Thyroid gland (tissue), 7 donors: ENCODE results near the genes ACSBG1 and DNAJA4.

GRCh38 chr15:78133813-78134235 is 2.6 kb upstream of the CIB2 start:
- PRO-cap, 2 experiments = no peak in any of the 2 experiments
- RAMPAGE, long total RNA, 5 experiments = no peak in any of the 5 experiments

DNA sequence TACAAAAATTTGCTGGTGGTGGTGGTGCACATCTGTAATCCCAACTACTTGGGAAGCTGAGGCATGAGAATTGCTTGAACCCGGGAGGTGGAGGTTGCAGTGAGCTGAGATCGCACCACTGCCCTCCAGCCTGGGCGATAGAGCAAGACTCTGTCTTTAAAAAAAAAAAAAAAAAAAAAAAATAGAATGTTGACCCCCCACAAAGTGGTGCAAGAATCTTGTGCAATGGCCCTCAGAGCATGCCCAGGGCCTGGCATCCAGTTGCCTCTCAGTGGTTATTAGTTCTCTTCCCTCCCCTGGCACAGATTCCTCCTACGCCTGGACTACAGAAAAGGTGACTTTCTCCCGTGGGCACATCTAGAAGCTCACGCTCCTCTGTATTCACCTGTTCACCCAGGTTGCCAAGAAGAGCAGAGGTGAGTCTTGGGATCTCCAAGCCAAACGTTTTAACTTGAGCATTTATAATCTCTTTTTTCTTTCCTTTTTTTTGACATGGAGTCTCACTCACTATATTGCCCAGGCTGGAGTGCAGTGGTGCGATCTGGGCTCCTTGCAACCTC is 36.7 kb downstream of the ACSBG1 start:
- PRO-cap, 2 experiments = no peak in any of the 2 experiments
- RAMPAGE, long total RNA, 5 experiments = no peak in any of the 5 experiments

- PRO-cap, 2 experiments = no peak in any of the 2 experiments
- RAMPAGE, long total RNA, 5 experiments = no peak in any of the 5 experiments
Observed at GRCh38 chr15:78234299-78234987, at the start of gene ACSBG1. Gene ACSBG1 (minus strand): TSS chr15:78234565.

GRCh38 chr15:78263983-78264969 is at the start of gene DNAJA4:
Gene DNAJA4 (plus strand): TSS chr15:78264562.
- PRO-cap, 2 experiments = peak in 2 of 2 experiments; most common plus-strand start chr15:78264562 (in 2); most common minus-strand start chr15:78264477 (in 2)
- RAMPAGE, long total RNA, 5 experiments = start-site peak on the plus strand in 1 of 5 experiments, at chr15:78264676-78264688 at its widest, 29 reads per replicate

GRCh38 chr15:78316162-78317251 is 17.1 kb upstream of the SKIC8 start:
- PRO-cap, 2 experiments = no peak in any of the 2 experiments
- RAMPAGE, long total RNA, 5 experiments = no peak in any of the 5 experiments

- PRO-cap, 2 experiments = no peak in any of the 2 experiments
- RAMPAGE, long total RNA, 5 experiments = no peak in any of the 5 experiments
Observed at GRCh38 chr15:78507794-78508169, 405 bp downstream of the HYKK start.

DNA sequence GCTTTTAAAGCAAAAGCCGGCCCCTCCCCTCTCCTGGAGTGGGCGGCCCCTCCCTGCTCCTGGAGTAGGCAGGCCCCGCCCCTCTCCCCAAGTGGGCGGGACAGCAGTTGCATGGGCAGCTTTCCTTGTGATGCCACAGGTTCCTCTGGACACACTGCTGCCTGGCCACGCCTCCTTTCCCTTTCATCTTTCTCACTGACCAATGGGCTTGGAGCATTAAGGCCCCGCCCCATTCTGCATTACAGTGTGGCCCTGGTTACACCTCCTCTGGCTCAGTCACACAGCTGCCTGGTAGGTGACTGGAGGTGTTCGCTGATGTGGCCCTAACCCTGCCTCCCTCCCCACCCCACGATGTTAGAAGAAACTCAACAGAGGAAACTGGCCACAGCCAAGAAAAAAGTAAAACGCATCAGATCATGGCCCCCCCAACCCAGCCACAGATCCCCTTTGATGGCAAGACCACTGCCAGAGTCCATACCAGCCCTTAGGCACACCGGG is 84.4 kb downstream of the ADAMTS7 start:
- PRO-cap, 2 experiments = no peak in any of the 2 experiments
- RAMPAGE, long total RNA, 5 experiments = no peak in any of the 5 experiments

- PRO-cap, 2 experiments = no peak in any of the 2 experiments
- RAMPAGE, long total RNA, 5 experiments = no peak in any of the 5 experiments
Observed at GRCh38 chr15:78881802-78882229, 9.1 kb downstream of the MORF4L1 start.

DNA sequence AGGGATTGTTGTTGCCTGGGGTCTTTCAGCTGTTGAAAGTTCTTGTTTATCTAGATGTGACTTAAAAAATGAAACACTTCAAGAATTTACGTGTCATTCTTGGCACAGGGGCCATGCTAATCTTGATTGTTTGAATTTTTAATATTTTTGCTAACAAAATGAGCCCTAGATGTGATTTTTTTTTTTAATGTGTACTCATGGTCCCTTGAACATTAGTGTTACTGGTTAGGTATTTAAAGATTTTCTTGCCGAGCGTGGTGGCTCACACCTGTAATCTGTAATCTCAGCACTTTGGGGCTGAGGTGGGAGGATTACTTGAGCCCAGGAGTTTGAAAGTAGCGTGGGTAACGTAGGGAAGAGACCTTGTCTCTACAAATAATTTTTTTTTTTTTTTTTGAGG is 26.1 kb downstream of the MORF4L1 start:
- PRO-cap, 2 experiments = no peak in any of the 2 experiments
- RAMPAGE, long total RNA, 5 experiments = no peak in any of the 5 experiments

DNA sequence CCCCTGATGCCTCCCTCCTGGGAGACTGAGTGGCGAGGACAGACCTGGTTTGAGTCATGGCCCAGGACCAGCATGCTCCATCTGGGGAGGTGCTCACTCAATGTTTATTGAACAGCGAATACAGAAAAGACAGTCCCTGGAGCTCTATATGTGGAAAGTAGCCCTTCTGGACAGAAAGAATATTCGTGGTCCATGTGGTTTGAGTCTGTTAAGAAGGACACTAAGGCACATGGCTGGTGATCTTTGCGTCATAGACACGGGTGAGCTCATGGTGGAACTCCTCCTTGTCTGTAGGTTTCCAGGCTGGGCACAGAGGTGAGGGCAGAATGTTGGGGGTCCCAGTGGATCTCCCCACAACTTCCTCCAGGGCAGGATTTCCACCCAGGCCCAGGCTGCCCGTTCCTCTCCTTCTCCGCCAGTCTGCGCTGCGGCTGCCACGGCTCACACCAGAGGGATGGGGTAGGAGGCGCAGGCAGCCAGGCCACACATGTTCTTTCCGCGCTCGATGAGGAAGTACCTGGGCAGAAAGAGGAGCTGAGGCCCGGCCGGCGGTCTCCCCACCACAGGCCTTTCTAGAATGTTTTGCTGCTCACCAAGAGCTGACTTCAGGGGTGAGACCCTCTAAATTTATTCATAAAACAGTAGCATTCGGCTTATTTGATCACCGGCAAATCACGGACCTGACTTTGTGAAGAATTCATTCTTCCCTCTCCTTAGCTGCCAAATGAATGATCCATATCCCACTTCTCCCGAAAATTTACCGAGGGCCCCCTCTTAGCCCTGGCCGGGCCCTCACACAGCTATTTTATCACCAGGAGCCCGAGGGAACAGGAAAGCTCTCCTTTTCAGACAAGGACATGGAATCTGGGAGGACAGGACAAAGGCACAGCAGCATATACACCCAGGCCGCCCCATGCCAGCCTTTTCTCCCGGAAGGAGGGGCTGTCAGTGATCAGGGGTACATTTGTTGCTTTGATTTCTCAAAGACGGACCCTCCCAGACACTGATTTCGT is 22.9 kb downstream of the CTSH start:
- PRO-cap, 2 experiments = no peak in any of the 2 experiments
- RAMPAGE, long total RNA, 5 experiments = no peak in any of the 5 experiments

GRCh38 chr15:78950255-78950734 is 5.4 kb upstream of the CTSH start:
- PRO-cap, 2 experiments = no peak in any of the 2 experiments
- RAMPAGE, long total RNA, 5 experiments = no peak in any of the 5 experiments

GRCh38 chr15:79136532-79136731 is 45.9 kb upstream of the RASGRF1 start:
- PRO-cap, 2 experiments = no peak in any of the 2 experiments
- RAMPAGE, long total RNA, 5 experiments = no peak in any of the 5 experiments

DNA sequence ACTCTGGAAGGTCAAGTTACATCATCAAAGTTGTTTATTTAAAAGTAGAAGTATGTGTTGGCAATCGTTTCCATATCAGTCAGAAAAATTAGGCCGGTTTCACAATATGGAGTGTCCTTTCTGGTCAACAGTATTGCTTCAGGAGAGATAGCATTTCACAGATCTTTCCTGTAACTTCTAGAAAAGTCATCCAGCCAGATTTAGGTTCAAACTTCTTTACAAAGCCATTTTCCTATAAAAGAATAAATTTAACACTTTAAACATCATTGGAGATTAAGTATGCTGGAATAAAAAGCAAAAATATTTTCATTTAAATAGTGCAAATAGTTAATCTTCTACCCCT is 10.1 kb downstream of the BCL2A1 start:
- PRO-cap, 2 experiments = no peak in any of the 2 experiments
- RAMPAGE, long total RNA, 5 experiments = no peak in any of the 5 experiments

DNA sequence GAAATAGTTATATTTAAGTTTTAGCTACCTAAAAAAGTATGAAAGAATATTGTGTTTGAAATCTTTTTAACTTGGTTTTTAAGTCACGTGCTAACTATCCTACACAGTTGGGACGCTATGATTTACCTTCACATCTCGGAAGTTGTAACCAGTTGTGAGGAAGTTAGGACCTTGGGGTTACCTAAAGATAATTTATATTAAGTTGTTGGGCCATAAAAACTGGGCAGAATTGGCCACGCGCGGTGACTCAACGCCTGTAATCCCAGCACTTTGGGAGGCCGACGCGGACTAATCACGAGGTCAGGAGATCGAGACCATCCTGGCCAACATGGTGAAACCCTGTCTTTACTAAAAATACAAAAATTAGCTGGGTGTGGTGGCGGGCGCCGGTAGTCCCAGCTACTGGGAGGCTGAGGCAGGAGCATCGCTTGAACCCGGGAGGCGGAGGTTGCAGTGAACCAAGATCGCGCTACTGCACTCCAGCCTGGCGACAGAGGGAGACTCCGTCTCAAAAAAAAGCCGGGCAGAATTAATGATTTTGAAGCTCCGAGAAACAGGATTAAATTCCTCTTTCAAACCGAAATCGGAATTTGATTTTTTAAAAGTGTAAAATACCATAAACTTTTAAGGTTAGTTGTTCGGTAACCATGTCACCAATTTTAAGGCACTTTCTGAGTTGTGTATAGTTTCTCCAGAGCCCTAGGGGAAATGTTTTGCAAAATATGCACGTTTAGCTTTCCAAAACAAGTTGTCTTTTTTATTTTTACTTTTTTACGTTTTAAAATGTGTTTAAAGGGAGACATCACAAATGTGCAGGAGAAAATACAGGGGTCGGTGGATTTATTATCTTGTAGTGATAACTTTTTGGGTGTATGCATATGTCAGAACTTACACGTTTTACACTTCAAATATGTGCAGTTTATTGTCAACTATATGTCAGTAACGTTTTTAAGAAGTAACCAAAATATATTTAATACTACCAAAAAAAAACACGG is 1.2 kb downstream of the ZFAND6 start:
- PRO-cap, 2 experiments = no peak in any of the 2 experiments
- RAMPAGE, long total RNA, 5 experiments = no peak in any of the 5 experiments

DNA sequence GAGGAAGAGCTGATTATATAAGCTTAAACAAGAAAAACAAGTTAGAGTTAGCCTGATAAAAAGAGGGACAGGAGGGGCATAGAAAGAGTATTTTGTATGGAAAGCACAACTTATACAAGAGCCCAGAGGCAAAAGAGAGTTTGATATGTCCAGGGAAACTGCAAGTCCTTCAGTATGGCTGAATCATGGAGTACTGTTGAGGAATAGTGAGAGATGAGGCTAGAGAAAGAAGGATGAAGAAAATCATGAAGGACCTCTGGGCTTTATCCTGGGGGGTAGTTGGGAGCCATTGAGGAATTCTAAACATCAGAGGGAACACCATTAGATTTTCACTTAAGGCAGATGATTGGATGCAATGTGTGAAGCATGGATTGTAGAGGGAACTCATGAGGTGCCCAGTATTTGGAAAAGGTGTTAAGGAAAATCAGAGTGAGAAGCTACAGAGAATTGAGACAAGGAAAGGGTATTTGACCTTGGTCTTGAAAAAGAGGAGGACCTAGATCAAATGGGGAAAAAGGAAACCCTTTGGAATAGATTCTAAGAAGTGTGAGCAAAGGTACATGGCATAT is 22.9 kb upstream of the FAH start:
- PRO-cap, 2 experiments = no peak in any of the 2 experiments
- RAMPAGE, long total RNA, 5 experiments = no peak in any of the 5 experiments

GRCh38 chr15:80178856-80179885 is 26.4 kb downstream of the FAH start:
- PRO-cap, 2 experiments = no peak in any of the 2 experiments
- RAMPAGE, long total RNA, 5 experiments = no peak in any of the 5 experiments

DNA sequence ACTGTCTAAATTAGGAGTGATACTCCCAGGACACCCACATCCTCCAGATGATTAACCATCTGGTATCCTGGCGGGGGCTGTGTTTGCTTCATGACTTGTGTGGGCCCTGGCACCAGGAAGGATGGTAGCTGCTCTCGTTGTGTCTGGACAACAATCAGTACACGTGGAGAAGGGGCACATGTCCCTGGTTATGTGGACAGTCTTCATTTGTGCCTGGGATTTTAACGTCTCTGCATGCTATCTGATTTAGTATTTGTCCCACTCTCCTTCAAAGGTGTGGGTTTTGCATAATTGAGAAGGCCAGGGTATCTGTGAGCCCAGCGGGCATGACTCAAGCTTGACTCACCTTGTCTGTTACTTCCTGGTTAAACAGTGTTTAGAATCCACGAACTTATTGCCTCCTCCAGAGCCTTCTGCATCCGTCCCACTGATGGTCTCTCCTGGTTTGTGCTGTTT is 32.4 kb downstream of the ARNT2 start:
- PRO-cap, 2 experiments = no peak in any of the 2 experiments
- RAMPAGE, long total RNA, 5 experiments = no peak in any of the 5 experiments

DNA sequence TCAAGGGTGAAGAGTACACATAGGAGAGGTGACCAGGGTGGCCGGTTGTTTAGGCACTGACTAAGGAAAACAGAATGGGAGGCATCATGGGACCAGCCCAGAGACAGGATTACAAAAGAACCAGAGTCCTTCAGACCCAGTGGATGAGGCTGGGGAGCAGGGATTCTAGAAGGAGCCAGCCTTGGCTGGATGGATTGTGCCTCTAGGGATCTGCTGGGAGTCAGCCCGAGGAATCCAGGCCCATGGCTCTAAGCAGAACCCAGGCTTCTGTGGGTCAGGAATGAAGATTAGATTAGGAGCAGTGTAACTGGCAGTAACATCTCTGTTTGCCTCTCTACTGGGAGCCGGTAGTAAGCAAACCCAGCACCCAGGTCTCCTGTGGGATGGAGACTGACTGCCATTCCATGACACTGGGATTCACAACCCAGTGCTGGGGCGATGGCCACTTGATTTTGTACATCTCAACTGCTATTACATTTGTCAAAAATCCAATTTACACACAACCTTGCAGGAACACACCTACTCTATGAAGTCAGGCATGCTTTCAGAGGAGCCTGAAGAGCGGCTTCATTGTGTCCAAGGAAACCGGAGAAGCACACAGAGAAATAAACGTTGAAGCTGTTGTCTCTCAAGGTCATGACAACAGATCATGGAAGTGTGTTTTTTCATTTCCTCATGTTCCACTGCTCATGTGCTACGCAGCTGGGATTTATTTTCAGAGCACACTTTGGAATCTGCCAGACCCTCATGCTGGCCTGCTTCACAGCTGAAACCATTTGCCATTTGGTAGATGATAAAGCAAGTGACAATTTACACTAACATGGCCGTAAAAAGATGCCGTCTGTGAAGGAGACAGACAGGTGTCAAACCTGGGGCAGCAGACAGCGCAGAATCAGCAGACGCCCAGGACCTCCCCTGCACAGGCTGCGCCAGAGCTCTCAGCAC is 98.9 kb downstream of the ARNT2 start:
- PRO-cap, 2 experiments = no peak in any of the 2 experiments
- RAMPAGE, long total RNA, 5 experiments = no peak in any of the 5 experiments

DNA sequence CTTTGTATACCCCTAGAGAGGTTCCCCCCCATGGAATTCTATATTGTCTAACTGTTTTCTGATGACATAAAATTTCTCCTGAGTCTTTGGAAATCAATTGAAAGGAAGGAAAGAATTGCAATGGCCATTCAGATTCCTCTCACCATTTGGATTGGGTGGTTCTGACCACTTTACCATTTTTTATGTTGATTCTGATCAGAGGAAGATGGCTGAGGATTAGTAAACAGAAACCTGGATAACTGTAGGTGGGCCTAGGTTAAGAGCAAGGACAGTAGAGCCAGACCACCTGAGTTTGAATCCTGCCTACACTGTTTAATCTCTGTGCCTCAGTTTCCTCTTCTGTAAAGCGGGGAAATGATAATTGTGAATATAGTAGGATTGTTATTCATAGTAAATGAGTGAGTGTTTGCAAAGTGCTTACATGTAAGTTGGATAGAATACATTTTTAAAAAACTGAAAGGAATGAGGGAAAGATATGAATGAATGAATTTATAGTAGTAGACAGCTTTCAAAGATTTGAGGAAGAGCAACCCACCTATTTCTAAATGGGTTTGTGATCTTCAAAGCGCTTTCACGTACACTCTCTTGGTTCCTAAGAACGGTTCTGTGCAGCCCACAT is 20.1 kb downstream of the ABHD17C start:
- PRO-cap, 2 experiments = no peak in any of the 2 experiments
- RAMPAGE, long total RNA, 5 experiments = no peak in any of the 5 experiments

DNA sequence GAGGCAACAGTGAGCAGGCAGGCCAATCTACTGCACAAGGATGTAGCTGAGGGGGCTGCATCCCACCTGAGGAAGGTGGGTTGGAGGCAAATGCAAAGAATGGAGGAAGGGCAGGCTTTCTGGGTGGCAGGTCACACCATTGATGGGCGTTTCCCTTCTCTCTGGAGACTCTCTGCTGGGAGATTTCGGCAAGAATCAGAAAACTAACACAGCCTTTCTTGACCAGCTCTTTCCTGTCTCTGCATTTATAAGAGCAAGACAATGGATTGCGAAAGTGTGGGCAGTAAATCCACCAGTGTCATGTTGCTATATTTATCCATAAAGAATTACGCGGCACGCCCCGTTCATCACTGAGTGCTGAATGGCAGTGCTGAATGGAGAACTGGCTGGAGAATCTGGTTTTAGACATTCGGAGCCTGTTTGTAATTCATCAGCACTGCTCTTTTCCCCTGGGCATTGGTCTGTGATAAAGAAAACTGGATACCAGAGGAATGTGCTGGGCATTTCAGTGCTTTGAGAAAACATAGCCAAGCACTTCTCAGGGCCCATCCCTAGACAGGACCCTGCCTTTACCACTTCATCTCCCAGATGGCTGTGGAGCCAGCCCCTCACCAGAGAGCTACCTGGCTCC is 2.0 kb upstream of the CEMIP start:
- PRO-cap, 2 experiments = no peak in any of the 2 experiments
- RAMPAGE, long total RNA, 5 experiments = no peak in any of the 5 experiments